Mononuclear cell (primary cell): ENCODE measurements around a stretch of chr14.

GRCh38 chr14:71353155-71353947, 33.1 kb downstream of the SIPA1L1 start:
- RRBS = no CpG with 5 or more reads among the region's 5 CpGs

GRCh38 chr14:71382343-71382920, 62.2 kb downstream of the SIPA1L1 start:
- RRBS = no CpG with 5 or more reads among the region's 7 CpGs

DNA sequence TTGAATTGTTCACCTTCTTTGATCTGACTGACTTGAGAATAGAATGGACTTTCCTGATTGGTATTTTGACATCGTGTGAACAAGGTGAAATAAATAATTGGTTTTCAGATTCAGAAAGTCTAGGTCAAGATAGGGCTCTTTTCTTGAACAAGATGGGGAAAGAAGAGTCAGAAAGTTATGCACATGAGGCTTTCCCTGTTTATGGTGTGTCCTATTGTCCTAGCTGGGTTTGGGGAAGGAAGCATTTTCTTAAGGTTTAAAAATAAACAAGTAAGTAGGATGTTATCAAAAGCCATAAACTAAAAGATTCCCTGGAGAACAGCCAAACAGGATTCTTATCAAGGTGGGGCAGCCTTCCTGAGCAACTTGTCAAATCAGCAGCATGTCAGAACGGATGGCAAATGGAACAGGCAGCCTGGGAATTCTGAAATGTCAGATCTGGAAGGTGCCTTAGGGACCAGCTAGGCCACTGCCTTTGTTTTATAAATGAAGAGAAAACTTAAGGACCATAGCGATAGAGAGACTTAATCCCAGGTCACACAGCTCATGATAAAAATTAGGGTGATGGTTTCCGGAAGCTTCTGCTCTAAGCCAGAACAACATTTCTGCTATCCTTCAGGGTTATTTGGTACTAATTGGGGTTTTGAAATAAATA, 152.2 kb upstream of the RGS6 start:
- RRBS = no CpG with 5 or more reads among the region's 4 CpGs

DNA sequence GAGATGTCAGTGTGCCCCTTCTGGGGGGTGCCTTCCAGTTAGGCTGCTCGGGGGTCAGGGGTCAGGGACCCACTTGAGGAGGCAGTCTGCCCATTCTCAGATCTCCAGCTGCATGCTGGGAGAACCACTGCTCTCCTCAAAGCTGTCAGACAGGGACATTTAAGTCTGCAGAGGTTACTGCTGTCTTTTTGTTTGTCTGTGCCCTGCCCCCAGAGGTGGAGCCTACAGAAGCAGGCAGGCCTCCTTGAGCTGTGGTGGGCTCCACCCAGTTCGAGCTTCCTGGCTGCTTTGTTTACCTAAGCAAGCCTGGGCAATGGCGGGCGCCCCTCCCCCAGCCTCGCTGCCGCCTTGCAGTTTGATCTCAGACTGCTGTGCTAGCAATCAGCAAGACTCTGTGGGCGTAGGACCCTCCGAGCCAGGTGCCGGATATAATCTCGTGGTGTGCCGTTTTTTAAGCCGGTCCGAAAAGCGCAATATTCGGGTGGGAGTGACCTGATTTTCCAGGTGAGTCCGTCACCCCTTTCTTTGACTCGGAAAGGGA, 83.9 kb upstream of the RGS6 start:
- RRBS = no CpG with 5 or more reads among the region's 17 CpGs

GRCh38 chr14:72619166-72619628, 274.7 kb downstream of the DPF3 start:
- RRBS = 90% methylated on average over 2 of the region's 9 CpGs

DNA sequence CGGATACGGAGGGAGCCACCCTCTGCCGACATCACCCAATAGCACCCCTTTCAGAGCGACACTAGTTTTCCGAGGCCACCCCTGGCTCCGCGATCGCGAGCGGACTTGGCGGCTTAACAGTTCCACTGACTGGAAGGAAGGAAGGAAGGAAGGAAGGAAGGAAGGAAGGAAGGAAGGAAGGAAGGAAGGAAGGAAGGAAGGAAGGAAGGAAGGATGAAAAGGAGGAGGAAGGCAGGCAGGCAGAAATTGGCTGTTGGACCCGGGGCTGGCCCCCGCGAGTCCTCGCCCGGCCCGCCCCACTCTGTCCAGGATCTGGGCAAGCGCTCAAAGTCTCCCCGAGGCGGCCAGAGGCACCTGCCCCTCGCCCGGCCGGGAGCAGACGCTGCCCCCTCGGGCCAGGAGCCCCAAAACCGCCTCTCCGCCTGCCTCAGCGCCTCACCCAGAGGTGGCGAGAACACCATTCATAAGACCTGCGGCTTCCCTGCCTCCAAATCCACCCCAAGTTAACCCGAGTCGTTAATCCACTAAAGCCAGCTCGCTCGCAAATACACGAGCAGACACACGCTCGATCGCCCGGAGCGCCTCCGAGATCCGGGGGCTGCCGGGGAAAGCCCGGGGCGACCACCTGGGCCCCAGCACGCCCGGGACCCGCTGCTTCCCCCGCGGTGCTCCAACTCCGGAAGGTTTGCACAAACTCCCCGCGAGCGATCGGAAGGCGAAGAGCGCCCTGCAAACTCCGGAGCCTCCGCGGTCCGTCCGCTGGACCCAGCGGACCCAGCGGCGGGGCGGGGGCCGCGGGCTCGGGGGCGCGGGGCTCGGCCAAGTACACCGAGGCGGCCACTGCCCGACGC, 864 bp downstream of the DPF3 start:
- RRBS = 2% methylated on average over 19 of the region's 76 CpGs

GRCh38 chr14:72924376-72924736, 1.9 kb upstream of the DCAF4 start:
- RRBS = no CpG with 5 or more reads among the region's 5 CpGs

GRCh38 chr14:72929579-72929836, 3.2 kb downstream of the DCAF4 start:
- RRBS = no CpG with 5 or more reads among the region's 12 CpGs

DNA sequence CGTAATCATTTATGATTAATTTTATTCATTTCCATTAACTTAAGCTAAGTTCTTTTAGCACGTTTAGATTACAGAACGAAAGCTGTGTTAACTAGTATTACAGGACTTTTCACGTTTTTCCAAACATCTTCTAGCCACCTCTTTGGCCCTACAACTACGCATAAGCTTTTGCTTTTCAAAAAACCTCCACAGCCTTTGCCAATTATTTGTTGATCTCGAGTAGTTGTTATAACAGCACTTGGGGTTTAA, 490 bp upstream of the RBM25 start:
- RRBS = no CpG with 5 or more reads among the region's 6 CpGs

DNA sequence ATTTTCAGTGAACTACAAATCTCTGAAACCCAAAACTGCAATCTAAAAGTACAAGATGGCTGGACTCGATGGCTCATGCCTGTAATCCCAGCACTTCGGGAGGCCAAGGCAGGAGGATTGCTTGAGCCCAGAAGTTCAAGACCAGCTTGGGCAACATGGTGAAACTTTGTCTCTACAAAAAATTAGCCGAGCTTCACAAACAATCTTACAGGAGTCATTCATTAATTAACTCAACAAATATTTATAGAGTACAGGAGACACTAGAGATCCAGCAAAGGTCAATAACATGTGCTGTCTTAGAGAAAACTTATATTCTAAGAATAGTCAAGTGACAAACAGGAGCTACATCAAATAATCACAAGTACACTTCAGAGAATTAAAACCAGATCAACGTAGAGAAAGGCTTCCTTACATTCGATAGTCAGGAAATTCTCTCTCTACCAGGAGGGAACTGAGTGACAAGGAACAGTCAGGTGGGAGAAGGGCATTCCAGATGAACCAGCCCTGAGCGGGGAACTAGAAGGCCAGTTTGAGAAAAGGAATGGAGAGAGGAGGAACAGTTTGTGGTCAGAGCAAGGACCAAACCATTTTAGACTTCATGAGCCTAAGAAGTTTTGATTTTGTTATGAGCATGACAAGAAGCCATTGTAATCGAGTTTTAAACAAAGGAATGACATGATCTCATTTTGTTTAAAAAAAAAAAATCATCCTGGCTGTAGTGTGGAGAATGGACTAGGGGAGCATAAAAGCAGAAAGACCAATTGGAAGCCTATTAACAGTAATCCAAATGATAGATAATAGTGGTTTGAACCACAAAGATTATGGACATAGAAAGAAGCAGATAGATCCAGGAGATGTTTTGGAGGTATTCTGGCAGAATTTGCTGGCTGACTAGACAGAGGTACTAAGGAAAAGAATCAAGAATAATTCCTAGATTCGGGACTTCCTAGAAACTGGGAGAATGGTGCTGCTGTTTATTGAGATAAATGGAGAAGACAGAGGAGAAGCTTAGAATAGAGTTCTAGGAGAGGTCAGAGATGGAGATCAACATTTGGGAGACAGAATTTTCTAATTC, 27.3 kb downstream of the PSEN1 start:
- RRBS = no CpG with 5 or more reads among the region's 8 CpGs

DNA sequence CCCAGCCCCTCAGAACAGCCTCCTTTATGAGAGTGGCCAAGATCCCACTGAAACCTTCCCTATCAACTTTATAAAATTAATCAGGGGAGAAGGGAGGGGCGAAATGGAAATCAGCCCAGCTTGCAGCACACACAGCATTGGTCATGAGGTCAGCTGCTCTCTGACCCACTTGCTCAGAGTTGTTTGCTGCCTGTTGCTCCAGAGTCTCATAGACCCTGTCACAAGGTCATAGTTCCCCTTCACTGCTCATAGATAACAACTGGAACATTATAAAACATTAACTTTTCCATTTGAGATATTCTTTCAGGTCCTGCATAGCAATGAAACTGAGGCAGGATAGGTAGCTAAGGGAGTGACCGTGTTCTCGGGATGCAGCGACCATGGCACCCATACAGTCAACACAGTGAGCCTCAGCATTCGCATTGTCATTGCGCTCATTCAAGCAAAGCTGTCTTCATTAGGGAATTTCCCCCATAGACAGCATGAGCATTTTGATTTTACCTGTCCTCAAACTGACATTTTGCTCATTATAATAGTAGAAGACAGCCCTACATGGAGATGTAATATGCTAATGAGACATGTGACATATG, 8.8 kb downstream of the HEATR4 start:
- RRBS = no CpG with 5 or more reads among the region's 6 CpGs

DNA sequence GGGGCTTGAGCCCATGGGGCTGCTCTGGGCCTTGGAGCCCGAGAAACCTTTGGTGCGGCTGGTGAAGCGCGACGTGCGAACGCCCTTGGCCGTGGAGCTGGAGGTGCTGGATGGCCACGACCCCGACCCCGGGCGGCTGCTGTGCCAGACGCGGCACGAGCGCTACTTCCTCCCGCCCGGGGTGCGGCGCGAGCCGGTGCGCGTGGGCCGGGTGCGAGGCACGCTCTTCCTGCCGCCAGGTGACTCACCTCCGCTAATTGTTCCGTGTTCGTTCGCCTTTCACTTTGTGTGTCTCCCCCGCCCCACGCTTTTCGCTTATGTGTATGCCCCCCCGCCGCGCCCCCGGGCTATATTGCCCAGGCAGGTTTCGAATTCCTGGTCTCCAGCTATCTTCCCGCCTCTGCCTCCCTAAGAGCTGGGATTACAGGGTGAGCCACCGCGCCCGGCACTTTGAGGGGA, 661 bp downstream of the ACOT2 start:
- RRBS = 2% methylated on average over 14 of the region's 44 CpGs

GRCh38 chr14:73659324-73659711, 14.5 kb downstream of the DNAL1 start:
- RRBS = no CpG with 5 or more reads among the region's 6 CpGs

DNA sequence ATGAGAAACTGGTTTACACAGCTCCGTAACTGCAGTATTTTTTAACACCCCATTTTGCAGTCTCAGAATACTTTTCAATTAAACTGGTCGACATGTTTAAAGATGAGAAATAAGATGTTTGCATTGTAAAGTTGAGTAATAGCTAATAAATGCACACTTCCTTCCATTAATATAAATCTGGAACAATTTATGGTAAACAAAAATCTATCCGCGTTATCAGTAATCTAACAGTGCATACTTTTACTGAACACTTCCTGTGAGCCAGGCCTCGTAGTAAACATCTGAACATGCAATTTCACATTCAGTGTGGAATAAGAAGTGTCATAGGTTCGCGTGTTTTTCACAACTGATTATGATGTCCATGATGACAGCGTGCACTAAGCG, 2.3 kb downstream of the PNMA1 start:
- RRBS = no CpG with 5 or more reads among the region's 9 CpGs

DNA sequence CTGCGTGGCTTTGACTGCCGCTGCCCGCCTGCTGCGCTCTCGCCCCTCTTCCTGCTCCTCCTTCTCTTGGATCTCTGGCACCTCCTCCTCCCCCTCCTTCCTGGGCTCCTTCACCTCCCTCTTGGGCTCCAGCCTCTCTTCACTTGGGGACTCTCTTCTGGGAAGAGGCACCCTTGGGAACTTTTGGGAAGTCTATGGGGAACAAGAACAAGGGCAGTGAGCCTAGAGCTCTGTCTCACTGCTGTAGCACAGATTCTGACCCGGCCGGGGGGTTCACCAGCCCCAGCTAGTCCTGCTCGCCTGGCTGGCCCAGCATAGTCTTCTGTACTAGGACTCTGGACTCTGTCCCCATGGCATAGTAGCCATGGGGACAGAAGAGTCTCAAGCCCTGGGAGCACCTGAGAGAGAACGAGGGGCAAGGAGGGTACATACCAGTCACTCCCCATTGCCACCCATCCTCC, 7.2 kb upstream of the PNMA1 start:
- RRBS = no CpG with 5 or more reads among the region's 9 CpGs

- RRBS = no CpG with 5 or more reads among the region's 6 CpGs
Observed at GRCh38 chr14:73724352-73724666, 10.1 kb upstream of the PNMA1 start.

GRCh38 chr14:73724877-73725144, 10.6 kb upstream of the PNMA1 start:
- RRBS = no CpG with 5 or more reads among the region's 2 CpGs

GRCh38 chr14:73736795-73737642, 22.8 kb upstream of the PNMA1 start:
- RRBS = no CpG with 5 or more reads among the region's 21 CpGs

GRCh38 chr14:73763345-73763769, 3.3 kb upstream of the MIDEAS start:
- RRBS = no CpG with 5 or more reads among the region's 3 CpGs

DNA sequence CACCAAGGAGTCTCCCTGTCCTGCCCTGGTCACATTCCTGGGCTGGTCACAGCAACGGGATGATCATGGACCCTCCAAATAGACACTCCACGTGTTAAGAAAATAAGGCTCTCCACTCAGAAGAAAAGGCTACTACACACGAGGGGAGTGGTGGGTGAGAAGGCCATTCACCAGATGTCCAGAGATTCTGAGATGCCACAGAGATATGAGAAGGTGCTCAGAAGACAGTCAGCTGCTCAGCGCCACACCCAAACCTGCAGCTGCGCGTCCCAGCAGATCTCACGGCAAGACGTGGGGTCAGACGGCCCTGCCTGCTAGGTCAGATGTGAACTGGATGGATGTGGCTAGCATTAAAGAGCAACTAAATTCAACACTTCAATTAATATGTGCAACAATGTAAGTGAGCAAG, 11.3 kb upstream of the MIDEAS start:
- RRBS = no CpG with 5 or more reads among the region's 9 CpGs